Hair follicular keratinocyte (primary cell): ENCODE data around the gene PPP4R3A.

DNA sequence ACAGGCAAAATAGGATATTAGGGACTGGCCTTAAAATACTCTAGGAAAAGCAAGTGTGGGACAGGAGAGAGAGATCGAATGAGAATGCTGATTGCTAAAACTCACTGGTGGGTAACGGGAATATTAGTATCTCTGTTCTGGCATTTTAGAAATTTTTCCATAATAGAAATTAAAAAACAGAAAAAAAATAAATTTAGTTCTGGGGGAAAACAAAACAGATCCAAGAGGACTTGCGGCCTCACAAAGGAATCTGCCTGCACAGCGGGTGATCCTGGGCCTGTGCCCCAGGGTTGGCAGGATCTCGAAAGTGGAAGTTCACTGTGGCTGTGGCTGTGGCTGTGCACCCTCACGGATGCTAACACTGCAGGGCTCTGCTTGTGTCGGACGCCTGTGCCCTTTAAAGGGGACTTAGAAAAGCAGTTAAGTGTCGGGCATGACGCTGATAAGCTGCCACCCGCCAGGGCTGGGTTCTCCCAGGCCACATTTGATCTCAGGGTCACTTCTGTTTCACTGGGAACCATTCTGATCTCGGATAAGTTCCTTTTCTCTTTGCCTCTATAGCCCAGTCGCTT, 209.1 kb downstream of the TTC7B start:
- RAMPAGE, long total RNA: no peak

- RAMPAGE, long total RNA: no peak
These were observed 35.7 kb downstream of the TTC7B start for GRCh38 chr14:90780441-90781036.

- RAMPAGE, long total RNA: no peak
These were observed 20.5 kb downstream of the TTC7B start for GRCh38 chr14:90795694-90796257.

DNA sequence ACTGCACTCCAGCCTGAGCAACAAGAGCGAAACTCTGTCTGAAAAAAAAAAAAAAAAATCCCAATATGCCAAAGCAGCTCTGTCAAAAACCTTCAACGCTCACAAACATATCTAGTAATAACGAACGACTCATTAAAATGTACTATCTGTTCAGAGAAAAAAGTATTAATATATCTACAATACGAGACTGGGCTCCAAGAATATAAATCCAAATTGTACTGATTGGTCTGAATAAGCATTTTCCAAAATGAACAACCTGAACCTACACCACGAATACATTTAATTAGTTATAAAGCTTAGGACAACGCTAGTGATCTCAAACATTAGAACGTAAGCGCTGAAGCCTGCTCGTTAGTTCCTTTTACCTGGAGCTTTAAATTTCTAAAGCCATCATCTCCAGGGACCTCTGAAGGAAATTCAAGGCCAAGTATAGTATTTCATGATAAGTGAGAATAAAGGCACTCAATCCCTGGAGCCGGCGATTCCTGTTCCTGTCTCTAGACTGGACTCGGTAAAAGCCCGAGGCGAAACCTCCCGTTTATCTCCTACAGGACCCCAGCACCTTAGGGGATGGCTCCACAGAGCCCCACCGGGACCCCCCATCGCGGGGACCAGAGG, 1.0 kb downstream of the RPS6KA5 start:
- RAMPAGE, long total RNA: no peak

DNA sequence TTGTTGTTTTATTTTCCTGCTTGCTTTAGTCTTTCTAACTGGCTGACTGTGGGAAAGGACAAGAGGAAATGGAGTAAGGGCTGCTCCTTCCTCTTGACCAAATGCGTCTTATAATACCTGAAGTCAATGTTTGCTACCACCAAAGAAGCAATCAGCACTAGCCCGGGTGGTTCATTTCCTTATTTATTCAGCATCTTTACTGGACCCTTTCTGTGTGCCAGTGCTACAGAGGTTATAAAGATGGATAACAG, 15.1 kb upstream of the RPS6KA5 start:
- RAMPAGE, long total RNA: no peak

GRCh38 chr14:91124808-91125674, 11.2 kb downstream of the DGLUCY start:
- RAMPAGE, long total RNA: no peak

DNA sequence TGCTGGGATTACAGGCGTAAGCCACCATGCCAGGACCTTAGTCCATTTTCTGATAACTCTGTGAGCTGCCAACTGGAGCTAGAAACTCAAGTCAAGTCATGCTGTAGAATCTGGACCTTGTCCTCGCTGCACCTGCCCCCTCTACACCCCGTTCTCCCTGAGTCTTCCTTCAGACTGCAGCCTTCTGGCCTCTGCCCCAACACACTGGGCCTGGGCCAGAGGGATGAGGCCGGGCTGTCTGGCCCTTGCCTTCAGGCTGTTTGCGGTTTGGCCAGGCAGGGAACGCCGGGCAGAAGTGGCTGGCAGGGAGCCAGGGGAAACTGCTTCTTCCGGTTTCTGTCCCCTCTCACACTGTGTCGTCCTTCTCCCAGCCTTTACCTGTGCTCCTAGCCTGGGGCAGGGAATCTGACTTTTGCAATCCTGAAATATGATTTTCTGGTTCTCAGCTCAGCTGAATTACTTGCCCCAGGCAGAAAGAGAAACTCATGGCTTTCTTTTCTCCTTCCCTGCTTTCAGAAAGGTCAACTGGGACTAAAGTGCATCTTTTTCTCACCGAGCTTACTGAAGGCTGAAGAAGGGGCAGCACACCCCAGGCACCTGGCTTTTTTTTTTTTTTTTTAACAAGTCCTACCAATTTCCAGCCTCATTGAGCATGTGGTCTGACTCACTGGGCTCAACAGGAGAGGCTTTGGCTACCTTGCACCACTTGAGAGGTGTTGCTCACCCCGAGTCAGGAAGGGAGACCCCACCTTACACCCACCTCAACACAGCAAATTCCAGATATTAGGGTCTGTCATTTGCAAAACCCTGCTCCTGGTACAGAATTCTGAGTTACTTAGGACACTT, 13.7 kb downstream of the DGLUCY start:
- RAMPAGE, long total RNA: no peak

GRCh38 chr14:91242720-91243455, 1.6 kb downstream of the GPR68 start:
- RAMPAGE, long total RNA: no peak

- RAMPAGE, long total RNA: no peak
These were observed 41.8 kb upstream of the GPR68 start for GRCh38 chr14:91286152-91286776.

DNA sequence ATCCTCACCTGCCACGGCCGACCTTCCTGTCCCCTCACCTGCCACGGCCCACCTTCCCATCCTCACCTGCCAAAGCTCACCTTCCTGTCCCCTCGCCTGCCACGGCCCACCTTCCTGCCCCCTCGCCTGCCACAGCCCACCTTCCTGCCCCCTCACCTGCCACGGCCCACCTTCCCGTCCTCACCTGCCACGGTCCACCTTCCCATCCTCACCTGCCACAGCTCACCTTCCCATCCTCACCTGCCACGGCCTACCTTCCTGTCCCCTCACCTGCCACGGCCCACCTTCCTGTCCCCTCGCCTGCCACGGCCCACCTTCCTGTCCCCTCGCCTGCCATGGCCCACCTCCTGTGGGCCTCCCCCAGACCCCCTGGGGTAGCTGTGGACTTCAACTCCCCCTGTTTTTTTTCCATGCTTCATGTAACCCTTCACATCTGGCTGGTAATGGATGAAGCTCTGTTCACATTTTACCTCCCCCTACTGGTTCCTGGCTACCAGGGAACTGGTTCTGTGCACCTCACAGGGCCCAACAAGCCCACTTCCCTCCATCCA, 48.8 kb upstream of the GPR68 start:
- RAMPAGE, long total RNA: no peak

GRCh38 chr14:91315611-91316611, 71.4 kb upstream of the GPR68 start:
- RAMPAGE, long total RNA: no peak

DNA sequence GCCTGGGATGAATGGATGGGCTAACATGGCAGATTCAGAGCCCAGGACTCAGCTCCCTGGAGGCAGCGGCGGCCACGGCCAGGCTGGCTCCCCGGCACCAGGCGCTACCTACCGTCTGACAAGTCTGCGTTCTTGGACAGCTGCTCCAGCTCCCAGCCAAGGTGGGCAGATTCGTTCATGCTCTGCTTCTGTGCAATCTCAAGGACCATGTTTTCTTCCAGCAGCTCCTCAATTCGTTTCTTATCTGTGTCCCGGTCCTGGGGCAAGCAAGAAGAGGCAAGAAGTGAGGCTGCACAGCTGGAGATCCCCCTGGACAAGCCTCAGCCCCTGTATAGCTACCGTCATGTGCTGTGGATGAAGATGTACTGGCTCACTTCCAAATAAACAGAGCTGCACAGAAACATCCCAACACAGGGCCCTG, 80.2 kb upstream of the GPR68 start:
- RAMPAGE, long total RNA: no peak

- RAMPAGE, long total RNA: no peak
These were observed 85.6 kb downstream of the CCDC88C start for GRCh38 chr14:91331710-91332657.

DNA sequence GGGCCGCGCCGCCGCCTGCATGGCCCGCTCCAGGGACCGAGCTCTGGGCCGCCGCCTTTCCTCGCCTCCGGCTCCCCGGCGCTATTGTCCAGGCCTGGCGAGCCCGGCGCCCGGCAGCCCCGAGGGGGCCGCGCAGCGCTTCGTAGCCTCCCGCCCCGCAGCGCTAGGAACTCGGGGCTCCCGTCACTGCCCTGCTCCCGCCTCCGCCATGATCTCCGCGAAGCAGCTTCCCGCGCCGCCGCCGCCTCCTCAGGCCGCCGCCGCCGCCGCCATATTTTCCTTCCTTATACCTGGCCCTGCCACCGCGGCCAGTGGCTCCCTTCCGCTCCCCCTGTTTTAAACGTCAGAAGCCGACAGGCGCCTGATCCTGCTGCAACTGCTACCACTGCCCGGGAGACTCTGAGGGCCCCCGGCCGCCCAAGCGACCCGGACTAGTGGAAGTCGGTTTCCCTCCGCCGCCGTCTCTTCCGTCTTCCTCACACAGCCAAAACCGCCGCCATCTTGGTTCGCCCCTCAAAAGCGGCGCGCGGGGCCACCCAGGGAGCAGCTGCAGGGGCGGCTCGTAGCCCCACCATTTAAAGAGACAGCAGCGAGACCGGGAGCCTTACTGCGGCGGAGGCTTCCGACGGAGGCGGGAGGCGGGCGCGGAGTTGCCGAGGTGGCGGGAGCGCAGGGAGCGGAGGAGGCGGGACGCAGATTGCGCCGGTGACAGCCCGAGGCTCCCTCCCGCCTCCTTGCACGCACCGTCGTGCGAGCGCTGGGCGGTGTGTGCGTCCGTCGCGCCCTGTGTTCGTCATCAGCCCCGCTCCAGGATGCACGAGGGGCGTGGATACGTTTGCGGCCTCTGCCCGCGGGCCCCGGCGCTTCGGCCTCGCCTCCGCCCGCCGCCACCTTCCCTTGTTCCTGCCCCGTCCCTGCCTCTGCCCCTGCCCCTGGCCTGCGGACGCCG, at the start of gene PPP4R3A:
TSS of gene PPP4R3A (minus strand) at position 526 of the 949 bp plus-strand sequence.
- RAMPAGE, long total RNA: no peak

GRCh38 chr14:91655172-91655402, 76.8 kb downstream of the CATSPERB start:
- RAMPAGE, long total RNA: no peak

DNA sequence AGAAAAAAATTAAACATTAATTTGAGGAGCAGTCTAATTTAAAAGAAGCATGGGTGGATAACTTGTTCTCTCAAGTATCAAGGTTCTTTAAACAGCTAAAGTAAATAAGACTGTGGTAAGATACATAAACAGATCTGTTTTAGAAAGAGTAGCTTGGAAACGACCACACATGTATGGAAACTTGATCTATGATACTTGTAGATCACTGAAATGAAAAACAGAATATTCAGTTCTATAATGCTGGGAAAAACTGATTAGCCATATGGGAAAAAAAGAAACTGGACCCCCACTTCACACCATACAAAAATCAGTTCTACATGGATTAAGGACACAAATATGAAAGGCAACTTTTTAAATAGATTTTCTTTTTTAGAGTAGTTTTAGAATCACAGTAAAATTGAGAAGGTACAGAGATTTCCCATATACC, 35.9 kb downstream of the TC2N start:
- RAMPAGE, long total RNA: no peak

DNA sequence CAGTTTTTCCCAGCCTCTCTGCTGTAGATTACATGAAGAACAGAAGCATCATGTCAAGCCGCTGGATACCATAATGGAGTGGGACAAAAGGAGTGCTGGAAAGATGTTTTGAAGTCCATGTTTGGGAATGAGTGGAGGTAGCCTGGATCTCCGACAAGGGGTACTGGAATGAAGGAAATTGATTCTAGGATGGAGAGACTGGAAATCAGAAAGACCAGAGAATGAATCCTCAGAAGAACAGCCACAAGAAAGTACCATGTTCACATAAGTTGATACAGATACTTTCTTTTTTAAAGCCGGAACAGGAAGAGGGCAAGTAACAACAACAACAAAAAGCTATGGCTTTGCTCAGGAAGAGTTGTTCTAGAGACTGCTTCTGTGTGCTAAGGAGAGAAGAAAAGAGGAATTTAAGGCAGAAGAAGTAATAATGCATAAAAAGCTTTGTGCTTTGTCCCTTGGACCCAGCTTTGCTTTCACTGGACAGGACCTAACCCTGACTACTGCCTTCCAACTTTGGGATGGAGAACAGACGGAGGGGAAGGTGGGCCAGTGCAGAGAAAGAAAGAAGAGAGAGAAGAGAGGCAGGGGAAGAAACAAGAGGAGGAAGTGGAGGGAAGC, 6.2 kb downstream of the TC2N start:
- RAMPAGE, long total RNA: no peak

- RAMPAGE, long total RNA: no peak
These were observed 512 bp downstream of the TC2N start for GRCh38 chr14:91866726-91867321.

- RAMPAGE, long total RNA: no peak
These were observed 4.8 kb upstream of the TC2N start for GRCh38 chr14:91871808-91872962.

- RAMPAGE, long total RNA: no peak
These were observed 27.7 kb downstream of the FBLN5 start for GRCh38 chr14:91919809-91920211.